ENCODE results near the genes DSPP and MMRN1.

DNA sequence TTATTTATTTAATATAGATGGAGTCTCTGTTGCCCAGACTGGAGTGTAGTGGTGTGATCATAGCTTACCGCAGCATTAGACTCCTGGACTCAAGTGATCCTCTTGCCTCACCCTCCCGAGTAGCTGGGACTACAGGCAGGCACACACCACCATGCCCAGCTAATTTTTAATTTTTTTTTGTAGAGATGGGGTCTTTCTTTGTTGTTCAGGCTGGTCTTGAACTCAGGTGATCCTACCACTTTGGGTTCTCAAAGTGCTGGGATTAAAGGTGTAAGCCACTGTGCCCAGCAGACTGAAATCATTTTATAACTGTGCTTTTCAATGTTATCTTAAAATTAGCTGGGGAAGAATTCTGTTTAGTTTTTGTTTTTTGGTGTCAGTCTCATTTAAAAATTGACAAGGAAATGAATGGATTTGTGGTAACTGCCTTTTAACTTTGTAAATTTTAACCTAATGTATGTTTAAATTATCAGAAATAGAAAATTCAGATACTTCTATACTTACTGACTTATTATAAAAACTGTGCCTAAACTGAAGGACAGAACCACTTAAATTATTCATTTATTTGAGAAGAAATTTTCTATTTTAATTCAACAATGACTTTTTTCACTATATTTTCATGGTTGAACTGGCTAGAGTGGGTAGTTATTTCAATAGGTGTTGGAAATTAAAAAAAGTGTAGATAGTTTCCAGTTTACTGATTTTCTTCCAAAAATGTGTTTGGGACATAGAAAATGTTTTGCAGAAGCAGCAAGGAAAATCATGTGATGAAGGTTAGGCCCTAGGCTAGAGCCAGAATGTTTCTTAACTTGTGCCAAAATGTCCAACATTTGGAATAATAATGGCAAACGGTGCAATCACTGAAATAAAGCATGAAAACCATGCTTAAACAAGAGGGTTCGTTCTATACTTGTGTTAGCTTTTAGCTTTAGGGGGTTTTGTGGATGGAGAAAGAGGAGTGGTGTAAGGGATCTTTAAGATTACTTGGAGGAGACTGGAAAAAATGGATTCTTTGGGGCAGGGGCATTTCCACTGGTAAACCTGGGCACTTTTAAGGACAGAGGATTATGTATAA, 88.4 kb downstream of the AFF1 start:
- RRBS: no CpG with 5 or more reads among the region's 4 CpGs

DNA sequence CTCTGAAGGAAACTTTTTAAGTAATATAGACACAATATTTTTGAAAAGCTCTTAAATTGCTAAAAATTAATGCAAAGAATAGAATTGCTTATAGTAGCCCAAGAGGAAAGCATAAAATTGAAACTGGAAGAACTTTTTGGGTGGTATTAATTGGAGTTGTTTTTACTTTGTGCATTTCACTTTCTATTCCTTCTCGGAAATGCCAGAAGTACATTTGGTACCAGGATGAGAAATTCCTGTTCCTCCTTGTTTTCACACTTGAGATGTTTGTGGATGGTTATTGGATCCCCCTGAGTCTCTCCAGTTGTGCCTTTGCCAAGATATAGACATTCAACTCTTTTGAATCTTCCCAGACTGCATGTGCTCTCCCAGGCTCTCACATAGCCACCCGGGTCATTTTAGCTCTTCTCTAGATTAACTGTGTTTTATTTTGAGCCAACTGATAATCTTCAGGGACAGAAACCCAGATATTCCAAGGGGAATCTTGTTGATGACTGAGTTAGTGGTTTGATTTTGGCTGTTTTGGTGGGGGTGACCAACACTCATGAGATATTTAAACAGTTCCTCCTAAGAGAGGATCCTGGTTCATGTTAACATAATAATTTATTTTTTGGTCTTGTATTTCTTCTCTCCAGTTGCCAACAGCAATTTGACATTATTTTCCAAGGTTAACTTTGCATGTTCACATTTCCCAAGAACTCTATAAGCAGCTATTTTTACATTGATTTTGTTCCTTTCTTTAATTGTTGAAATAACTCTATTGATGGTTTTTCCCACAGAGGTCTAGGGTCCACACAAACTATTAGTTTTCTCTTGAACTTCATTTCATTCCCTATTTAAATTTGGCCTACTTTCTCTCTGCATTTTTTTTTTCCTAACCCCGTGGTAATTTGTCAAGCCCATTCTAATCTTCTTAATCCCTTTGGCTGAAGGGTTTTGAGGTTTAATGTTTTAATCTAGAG, 120.7 kb downstream of the AFF1 start:
- RRBS: no CpG with 5 or more reads among the region's 3 CpGs

DNA sequence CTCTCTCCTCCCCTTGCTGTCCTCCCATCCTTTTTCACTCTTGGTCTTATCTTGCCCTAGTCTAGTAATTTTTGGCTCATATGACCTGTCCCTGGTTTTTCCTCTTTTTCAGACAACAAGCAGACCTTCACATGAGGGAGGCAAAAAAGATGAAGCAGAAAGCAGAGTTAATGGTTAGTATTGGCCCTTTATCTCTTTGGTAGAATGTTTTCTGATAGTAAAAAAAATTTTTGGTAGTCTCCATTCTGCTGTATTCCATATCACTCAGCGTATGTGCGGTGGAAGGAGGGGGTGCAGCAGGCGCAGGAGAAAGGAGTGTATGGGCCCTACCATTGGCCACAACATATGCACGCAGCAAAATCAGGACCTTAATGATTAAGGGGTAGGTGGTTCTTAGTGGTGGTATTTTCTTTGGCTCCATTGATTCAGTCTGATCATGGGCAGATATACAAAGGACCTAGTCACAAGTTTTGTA, 92.8 kb downstream of the KLHL8 start:
- RRBS: no CpG with 5 or more reads among the region's 4 CpGs

- RRBS: no CpG with 5 or more reads among the region's 7 CpGs
These were observed 86.2 kb downstream of the KLHL8 start for GRCh38 chr4:87134098-87134730.

GRCh38 chr4:87321765-87322471, 764 bp downstream of the HSD17B13 start:
- RRBS: no CpG with 5 or more reads among the region's 7 CpGs

GRCh38 chr4:87510305-87510989, 18.7 kb downstream of the SPARCL1 start:
- RRBS: no CpG with 5 or more reads among the region's 24 CpGs

DNA sequence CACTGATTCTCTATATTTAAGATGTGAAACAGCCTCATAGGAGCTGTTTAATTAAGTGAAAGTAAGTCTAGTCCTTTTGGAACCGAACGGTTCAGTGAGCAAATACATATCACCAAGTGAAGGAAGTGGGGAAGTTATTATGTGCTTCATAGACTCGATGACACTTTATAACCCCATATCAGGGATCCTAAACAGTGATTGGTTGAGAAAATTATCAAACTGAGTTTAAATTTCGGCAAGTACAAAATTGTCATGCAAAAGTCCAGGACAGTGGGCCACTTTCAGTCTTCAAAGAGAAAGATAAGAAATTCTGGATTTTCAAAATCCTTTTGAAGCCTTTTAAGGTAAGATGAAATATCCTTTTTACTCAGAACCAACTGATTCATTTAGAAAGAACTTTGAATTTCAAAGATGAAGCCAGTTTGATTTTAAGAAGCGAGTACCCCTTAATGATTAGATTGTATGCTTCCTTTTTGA, at the start of gene DSPP:
TSS of gene DSPP (plus strand) at position 253 of the 477 bp plus-strand sequence.
- RRBS: no CpG with 5 or more reads among the region's 5 CpGs

GRCh38 chr4:87745265-87745774, 54.0 kb upstream of the IBSP start:
- RRBS: no CpG with 5 or more reads among the region's 4 CpGs

DNA sequence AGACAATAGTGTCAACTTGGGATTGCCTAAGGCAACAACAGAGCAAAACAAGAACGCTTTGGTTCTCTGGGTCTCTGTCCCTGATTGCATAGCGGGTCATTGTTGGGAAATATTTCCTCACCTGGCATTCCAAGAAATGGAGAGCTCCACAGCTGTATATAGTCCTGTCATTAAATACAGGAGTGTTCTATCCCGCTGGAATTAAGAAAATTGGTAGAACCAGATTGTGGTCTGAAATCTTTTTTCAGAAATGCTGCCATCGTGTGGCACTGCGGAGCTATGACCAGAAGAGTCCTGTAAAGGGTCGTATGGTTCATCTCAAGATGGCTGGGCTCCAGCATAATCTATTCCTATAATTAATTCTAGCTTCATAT, 2.0 kb upstream of the SPP1 start:
- RRBS: no CpG with 5 or more reads among the region's 6 CpGs

GRCh38 chr4:88244759-88245700, 39.3 kb downstream of the PPM1K start:
- RRBS: no CpG with 5 or more reads among the region's 20 CpGs

- RRBS: no CpG with 5 or more reads among the region's 5 CpGs
These were observed 22.9 kb downstream of the HERC6 start for GRCh38 chr4:88401552-88402049.

DNA sequence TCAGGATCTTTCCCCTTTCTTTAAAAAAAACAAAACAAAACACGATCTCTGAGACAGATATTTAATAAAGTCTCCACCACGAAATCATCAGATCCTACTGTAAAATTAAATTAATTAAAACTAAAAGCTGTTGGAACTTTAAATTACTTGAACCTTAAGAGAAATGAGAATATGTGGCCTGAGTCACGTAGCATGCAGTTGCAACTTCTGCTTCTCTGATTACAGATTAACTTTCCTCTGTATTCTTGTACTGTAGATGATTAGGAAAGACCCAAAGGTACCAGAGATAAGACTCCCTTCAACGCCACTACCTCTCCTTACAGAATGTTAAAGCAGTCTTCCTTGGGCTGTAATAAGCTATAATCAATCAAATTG, 47.9 kb downstream of the FAM13A start:
- RRBS: no CpG with 5 or more reads among the region's 4 CpGs

GRCh38 chr4:89029771-89030236, 27.2 kb downstream of the FAM13A start:
- RRBS: no CpG with 5 or more reads among the region's 3 CpGs

- RRBS: no CpG with 5 or more reads among the region's 2 CpGs
These were observed 23.5 kb downstream of the TIGD2 start for GRCh38 chr4:89134903-89135260.

DNA sequence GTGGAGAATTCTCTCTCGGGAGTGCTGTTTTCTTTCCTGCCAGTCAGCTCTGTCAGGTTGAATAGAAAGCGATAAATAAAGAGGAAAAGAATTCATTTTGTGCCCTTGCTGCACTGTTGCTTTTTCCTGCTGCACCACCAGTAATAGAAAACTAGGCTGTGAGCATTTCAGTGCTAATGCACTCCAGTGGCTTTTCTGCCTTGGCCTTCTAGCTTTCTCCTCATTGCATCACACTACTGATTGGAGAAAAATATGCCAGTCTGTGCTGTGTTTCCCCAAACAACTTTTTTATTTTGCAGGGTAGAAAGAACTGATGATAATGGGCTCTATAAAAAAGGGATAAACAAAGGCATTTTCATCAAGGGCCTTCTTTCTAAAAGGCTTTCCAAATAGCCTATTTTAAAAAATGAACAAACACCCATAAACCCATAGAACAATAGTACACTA, 86.4 kb downstream of the GPRIN3 start:
- RRBS: no CpG with 5 or more reads among the region's 2 CpGs

- RRBS: no CpG with 5 or more reads among the region's 4 CpGs
These were observed 2.5 kb downstream of the GPRIN3 start for GRCh38 chr4:89304869-89305712.

DNA sequence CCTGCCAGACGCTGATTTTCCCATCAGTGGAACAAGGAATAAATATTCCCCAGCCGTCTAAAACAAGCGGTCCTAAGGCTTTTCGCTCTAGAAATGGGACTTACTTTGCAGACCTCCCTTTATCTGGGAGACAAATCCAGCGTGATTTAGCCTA, 813 bp upstream of the SNCA start:
- RRBS: no CpG with 5 or more reads among the region's 5 CpGs

DNA sequence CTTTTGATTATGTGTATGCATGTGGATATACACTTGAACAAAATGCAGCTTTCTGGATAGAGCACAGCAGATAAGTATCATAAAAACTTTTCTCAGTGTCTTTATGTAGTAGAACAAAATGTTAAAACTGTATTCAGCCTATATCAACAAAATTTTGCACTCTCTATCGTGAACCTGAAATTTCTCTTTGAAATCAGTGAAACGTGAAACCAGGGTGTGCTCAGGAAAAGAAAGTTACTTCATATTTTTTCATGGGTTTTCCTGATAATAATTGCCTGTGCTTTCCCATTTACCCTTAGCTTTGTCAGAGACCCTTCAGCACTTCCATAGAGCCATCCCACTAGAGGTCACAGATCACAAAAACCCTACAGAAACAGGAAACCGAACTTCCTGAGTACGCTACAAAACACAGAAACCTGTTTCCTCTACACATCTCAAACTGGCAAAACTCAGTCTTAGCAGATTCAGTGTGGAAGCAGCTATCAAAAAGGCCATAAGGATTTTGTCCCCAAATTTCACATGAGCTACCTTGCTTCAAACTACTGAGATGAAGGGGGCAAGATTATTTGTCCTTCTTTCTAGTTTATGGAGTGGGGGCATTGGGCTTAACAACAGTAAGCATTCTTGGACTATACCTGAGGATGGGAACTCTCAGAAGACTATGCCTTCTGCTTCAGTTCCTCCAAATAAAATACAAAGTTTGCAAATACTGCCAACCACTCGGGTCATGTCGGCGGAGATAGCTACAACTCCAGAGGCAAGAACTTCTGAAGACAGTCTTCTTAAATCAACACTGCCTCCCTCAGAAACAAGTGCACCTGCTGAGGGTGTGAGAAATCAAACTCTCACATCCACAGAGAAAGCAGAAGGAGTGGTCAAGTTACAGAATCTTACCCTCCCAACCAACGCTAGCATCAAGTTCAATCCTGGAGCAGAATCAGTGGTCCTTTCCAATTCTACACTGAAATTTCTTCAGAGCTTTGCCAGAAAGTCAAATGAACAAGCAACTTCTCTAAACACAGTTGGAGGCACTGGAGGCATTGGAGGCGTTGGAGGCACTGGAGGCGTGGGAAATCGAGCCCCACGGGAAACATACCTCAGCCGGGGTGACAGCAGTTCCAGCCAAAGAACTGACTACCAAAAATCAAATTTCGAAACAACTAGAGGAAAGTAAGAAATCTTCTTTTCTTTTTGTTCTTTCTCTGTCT, at the start of gene MMRN1:
TSS of gene MMRN1 (plus strand) at position 430 of the 1,208 bp plus-strand sequence.
- RRBS: no CpG with 5 or more reads among the region's 14 CpGs

DNA sequence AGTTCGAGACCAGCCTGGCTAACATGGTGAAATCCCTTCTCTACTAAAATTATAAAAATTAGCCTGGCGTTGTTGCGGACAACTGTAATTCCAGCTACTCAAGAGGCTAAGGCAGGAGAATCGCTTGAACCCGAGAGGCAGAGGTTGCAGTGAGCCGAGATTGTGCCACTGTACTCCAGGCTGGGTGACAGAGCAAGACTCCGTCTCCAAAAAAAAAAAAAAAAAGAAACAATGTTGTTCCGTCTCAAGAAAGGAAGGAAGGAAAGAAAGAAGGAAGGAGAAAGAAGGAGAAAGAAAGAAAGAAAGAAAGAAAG, 805.4 kb downstream of the CCSER1 start:
- RRBS: no CpG with 5 or more reads among the region's 8 CpGs